SK-N-DZ (cell line): ENCODE measurements around the gene CASP7.

DNA sequence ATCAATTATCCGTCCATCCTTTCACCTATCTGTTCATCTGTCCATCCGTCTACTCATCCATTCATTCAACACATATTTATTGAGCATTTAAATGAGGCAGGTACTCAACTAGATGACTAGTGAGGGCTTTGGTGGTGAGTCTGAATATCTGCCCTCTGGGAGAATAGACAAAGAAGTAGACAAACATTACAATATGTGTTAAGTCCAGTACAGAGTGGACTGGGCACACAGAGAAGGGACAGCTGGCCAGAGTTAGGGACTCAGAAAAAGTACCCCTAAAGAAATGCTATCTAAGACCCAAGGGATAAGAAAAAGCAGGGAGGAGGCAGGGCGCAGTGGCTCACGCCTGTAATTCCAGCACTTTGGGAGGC, 35.5 kb upstream of the TCF7L2 start:
RAMPAGE:
- cytosol, long total RNA, result no peak
- nucleus, long total RNA, result no peak

DNA sequence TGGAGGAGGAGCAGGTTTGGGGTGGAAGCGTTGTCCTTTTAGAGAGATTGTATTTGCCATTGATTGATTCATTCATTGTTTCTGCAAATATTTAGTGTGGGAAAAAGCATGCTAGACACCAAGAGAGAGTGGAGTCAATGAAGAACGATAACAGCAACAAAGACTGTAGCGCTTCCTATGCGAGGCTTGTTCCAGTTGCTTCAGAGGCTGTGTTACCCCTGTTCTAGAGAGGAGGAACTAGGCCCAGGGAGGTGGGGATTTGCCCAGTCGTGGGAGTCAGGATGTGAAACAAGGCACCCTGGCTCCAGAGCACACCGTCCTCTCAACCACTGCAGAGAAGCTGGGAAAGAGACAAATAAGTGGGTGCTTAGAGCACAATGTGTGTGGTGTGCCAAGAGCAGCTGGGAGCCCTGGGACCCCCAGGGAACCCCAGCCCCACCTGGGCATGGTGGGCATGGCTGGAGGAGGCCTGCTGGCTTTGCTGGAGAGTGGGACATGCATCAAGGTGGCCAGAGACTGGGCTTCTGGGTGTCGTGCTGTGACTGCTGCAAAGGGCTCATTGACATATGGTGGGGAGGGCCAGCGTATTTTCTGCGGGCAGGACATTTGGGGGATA, 95.1 kb downstream of the TCF7L2 start:
RAMPAGE:
- cytosol, long total RNA, result no peak
- nucleus, long total RNA, result no peak

DNA sequence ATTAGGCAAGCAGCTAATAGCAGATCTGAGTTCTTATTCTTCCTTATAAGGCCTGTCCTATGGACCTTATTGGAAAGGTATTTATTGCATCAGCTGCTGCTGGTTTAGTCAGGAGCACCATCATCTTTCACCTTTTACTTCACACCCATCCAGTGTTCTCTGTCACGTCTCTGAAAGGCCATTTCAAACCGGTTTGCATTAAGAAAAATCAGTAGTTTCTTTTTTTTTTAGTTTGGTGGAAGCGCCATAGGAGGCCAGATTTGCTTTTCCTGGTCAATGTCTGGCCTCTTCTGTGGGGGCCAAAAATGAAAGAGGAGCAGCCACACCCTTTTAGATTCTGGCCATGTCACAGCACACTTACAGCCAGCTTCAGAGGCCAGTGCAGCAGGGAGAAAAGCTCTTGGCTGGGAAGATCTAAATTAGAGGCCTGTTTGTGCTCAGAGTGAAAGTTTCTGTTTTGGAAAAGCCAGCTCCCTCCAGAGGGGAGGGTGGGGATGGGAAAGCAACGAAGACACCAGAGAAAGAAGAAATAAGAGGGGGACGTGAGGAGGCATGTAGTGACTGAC, 146.4 kb downstream of the TCF7L2 start:
RAMPAGE:
- cytosol, long total RNA, result no peak
- nucleus, long total RNA, result no peak

DNA sequence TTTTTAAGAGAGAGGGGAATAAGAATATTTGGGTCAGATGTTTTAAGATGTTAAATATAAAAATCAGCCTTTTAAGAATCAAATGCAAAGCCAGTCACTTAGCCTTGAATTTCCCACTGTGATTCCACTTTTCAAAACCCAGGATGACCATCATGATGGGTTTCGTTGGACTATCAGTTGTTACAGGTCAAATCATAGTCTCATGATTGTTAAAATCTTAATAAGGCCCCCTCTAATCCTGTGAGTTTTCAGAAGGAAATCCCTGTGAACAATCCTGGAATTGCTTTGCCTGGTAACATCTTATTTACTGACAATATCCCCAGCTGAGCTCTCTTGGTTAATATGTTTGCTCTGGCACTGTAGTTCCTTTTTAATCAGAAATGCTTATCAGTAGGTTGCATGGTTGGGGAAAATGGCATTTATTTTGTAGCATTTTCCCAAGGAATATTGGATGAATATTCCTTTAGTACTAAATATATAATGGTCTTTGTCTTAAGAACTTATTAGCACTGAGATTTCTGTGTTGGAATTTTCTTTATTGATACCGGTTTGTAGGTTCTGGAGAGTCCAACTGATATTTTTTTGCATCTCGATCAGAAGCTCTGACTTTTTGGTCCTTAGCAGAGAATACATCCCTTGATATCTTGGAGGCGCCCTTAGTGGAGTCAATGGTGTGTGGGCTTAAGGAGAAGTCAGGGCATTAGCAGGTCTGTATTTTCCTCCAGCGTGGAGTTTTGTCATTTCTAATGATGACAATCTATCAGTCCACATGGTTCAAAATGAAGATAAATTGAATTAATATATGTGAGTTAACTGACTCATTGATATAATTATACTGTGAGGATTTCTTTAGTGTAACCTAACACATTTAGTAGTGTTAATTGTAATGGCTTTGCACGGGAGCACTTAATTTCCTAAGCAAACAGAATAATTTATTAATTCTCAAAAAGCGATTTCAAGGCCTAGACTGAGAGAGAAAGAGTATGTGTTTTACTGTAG, 164.1 kb downstream of the TCF7L2 start:
RAMPAGE:
- cytosol, long total RNA, result no peak
- nucleus, long total RNA, result no peak

GRCh38 chr10:113125490-113125988, 175.5 kb downstream of the TCF7L2 start:
RAMPAGE:
- cytosol, long total RNA, result no peak
- nucleus, long total RNA, result no peak

DNA sequence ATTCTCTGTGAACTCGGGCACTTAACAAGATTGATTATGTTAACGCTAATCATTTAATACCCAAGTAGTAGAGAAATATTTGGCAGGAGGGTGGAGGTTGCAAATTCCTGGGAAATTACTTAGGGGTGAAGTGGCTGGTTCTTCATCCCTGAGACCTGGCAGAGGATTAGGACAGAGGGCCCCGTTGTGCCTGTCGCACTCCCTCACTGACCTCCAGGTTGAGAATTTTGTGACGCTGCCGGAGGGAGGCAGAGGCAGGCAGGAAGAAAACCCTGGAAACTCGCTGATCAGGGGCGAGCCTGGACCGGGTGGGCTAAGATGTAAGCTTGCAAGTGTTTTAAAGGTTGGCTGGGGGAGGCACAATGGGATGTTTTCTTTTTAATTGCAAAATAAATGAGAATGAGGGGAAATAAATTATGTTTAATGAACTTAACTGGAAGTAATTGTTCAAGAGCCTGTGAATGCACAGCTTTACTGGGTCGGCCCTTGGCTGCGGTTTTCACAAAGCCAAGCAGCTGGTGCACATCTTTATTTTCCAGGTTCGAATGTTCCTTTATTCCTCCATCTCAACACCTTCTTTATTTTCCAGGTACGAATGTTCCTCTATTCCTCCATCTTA, 182.8 kb downstream of the TCF7L2 start:
RAMPAGE:
- cytosol, long total RNA, result no peak
- nucleus, long total RNA, result no peak

RAMPAGE:
- cytosol, long total RNA, result no peak
- nucleus, long total RNA, result no peak
These were observed 60.8 kb upstream of the HABP2 start for GRCh38 chr10:113491837-113492578.

RAMPAGE:
- cytosol, long total RNA, result no peak
- nucleus, long total RNA, result no peak
These were observed 5.0 kb downstream of the HABP2 start for GRCh38 chr10:113557897-113558217.

RAMPAGE:
- cytosol, long total RNA, result no peak
- nucleus, long total RNA, result no peak
These were observed at the start of gene CASP7 for GRCh38 chr10:113679475-113680155. Gene CASP7, plus strand, starts transcription at chr10:113679912.

DNA sequence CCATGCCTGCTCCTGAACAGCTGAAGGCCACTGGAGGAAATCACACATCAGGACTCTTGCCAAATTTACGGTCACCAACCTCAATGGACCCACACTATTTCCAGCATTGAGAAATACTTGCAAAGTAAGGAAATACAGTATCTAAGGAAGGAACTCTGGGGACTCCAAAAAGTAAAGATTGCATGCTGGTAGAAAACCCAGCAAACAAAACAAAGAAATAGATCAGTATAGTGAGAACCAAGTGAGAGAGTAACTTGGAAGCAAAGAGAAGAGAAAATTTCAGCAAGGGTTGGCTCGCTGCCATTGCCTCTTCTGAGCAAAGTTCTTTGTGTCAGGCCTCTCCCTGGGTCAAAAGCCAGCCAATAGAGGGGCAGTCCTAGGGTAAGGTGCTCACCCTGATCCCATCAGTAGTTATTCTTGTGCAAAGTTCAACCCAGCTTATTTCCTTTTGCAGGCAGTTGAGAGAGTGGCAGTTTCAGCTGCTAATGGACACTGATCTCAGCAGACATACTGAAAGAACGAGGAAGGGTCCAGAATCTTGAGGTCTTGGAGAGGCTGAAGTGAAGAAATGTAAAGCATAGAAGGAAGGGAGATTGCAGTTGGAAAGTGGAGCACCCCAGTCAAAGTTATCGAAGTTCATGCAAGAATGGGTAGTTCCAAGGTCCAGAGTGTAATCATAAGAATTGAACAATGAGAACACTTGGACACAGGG, 4.9 kb upstream of the PLEKHS1 start:
RAMPAGE:
- cytosol, long total RNA, result no peak
- nucleus, long total RNA, result no peak

DNA sequence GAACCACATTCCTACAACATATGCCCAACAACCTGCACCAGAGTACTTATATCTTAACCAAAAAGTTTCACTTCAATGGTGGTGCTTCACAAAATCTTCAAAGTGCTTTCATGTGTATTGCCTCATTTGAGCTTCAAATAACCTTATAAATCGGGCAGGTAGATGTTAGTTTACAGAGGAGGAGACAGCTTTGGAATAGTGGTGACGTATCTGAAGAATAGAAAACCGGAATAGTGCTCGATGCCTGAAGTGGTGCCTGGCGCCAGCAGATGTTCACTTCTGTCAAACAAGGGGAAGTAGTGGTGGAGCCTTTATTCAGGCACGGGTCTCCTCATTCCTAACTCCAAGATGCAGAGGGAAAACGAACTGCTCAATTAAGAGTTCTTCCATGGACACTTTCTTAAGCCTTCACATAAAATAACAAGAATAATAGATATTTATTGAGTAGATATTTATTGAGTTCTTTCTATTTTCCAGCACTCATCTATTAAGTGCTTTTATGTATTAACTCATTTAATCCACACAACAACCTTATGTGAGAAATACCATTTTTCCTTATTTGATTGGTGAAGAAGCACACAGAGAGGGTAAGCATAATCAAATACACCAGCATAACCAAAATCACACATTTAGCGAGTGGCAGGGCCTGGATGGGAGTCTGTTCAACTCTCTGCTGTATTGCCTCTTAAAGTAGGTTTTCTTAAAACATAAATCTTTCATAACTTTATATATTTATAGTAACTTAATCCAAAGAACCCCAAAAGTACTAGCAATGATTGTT, 58.3 kb downstream of the NHLRC2 start:
RAMPAGE:
- cytosol, long total RNA, result no peak
- nucleus, long total RNA, result no peak

GRCh38 chr10:114040986-114041360, 2.7 kb upstream of the ADRB1 start:
RAMPAGE:
- cytosol, long total RNA, result no peak
- nucleus, long total RNA, result no peak

DNA sequence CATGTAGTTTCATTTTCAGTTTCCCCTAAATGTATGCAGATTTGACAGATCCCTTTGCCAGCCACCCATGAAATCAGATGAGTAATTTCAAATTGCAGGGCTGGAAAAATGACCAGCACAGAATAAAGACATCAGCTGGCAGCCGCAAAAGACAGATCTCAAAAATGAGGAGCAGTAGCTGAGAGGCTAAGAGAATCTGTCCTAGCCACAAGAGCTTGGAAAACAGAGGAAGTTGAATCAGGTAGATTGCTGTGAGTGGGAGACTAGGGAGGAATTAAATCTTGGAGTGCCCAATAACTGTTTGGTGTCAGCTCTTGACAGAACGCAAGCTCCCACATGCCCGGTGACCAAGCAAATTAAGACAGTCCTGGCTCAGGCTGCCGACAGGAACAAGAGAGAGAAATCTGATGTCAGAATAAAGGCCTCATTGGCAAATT, 24.5 kb downstream of the ADRB1 start:
RAMPAGE:
- cytosol, long total RNA, result no peak
- nucleus, long total RNA, result no peak

DNA sequence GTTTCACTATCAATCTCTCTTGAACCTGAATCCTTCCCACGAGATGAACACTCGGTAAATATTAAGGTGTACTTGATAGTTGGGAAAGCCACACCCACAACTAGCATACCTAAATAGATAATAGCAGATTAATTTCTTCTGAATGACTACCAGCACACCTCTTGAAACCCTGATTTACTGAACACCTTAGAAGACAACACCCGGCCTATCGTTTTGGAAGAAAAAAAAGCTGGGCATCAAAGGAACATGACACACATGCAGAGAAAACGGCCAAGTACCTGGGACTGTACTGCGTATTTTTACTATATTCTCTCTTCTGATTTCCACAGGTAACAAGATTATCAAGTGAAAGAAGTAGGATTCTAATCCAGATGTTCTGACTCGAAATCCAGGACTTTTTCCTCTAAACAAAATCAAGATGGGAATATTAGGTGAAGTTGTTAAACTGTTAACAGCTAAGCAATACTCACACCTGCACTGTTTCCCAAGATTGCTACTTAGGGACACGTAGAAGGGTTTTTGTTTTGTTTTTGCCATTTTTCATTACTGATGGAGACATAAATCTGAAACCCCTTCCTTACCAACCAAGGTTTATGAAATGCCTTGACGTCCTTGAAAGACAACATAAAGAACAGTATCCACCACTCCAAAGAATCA, 1.0 kb downstream of the CCDC186 start:
RAMPAGE:
- cytosol, long total RNA, result no peak
- nucleus, long total RNA, result no peak

DNA sequence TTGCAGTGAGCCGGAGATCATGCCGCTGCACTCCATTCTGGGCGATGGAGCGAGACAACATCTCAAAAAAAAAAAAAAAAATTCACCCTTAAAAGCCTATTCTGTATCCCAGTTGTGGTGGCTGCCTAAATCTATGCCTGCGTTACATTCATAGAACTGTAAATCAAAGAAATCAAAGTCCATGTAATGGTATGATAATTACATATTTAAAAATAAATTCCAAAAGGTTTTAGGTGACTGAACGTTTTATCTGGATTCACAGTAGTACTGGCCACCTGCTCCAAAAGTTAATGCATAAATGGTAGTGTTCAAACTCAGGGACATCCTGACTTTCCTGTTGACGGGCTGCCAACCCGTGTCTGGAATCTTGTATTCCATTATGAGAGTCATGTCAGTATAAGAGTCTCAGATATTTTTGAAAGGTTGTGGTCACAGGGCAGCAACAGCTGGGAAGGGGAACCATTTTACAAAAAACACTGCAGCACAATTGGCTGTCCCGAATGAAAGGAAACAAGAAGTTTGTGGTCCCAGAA, 2.7 kb downstream of the TDRD1 start:
RAMPAGE:
- cytosol, long total RNA, result no peak
- nucleus, long total RNA, result no peak

GRCh38 chr10:114245049-114245933, 6.2 kb downstream of the VWA2 start:
RAMPAGE:
- cytosol, long total RNA, result no peak
- nucleus, long total RNA, result no peak

RAMPAGE:
- cytosol, long total RNA, result no peak
- nucleus, long total RNA, result no peak
These were observed 71.7 kb downstream of the AFAP1L2 start for GRCh38 chr10:114332301-114333371.

RAMPAGE:
- cytosol, long total RNA, result no peak
- nucleus, long total RNA, result no peak
These were observed 69.5 kb upstream of the AFAP1L2 start for GRCh38 chr10:114473639-114474407.

RAMPAGE:
- cytosol, long total RNA, result no peak
- nucleus, long total RNA, result no peak
These were observed 87.1 kb upstream of the AFAP1L2 start for GRCh38 chr10:114491345-114491814.

DNA sequence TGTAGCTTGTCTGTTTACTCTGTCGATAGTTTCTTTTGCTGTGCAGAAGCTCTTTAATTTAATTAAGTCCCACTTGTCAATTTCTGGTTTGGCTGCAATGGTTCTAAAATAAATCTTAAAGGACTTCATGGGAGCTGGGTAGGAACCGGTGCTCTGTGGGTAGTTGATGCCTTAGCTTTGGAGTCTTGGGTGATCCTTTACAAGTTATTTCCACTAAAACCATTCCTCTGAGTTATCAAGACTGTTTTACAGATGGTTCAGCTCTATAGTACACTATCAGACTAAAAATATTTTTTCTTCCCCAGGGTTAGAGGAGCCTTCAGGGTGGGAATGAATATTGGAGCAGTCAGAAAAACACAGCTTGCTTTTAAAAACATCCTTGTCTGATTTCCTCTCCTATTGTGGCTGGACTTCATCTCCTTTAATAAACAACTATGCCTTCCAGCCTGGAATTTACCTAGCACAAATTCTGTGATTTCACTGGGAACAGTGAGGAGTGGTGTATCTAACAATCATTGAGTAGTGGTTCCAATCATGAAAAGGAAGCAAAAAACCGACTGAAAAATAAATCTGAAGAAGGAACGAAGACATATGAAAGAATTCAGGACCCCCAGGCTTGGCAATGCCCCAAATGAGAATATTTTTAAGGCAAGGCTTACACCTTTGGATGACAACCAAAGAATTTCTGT, 102.6 kb upstream of the AFAP1L2 start:
RAMPAGE:
- cytosol, long total RNA, result no peak
- nucleus, long total RNA, result no peak